ENCODE measurements around a stretch of chr10.

DNA sequence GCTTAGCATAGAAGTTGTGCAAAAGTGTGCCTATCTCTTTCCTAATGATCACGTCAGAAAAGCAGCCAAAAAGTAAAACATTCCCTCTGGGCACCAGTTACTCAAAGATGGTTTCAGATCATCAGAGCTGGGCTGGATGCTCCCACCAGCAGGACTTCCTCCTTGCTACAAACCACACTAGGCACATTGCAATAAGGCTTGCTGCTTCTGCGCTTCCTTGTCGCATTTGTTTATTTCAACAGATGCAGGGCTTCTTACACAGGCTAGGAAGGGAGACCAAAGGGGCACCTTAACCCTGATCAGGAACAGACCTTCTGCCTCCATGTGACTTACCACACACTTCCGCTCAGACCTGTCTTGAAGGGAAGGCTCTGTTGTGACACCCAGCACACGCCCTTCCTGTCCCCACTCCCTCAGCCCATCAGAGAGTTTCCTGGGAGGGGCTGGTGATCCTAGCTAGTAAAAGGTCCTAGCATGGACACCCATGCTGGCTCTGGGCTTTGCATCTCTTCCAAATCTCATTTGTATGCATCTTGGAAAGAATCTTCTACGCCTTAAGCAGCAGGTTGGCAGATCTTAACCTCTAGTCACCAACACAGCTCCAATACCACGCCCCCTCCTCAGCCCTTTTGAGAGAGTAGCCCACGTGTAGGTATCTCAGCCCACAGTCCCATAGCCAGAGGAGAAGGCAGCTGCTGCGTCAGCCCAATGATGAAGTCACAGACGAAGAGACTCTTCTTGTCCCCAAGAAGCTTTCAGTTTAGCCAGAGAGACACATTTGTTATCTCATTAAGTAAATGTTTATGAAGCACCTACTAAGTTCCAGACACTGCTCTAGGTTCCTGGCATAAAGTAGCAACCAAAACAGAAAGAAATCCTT lies 47.1 kb upstream of the SVIL start:
- PRO-cap, result no peak
- RAMPAGE, long total RNA, result no peak

GRCh38 chr10:29740696-29741335 lies 106.0 kb upstream of the SVIL start:
- PRO-cap, result no peak
- RAMPAGE, long total RNA, result no peak

- PRO-cap, result no peak
- RAMPAGE, long total RNA, result no peak
Measured at GRCh38 chr10:29811669-29812577, 177.2 kb upstream of the SVIL start.

DNA sequence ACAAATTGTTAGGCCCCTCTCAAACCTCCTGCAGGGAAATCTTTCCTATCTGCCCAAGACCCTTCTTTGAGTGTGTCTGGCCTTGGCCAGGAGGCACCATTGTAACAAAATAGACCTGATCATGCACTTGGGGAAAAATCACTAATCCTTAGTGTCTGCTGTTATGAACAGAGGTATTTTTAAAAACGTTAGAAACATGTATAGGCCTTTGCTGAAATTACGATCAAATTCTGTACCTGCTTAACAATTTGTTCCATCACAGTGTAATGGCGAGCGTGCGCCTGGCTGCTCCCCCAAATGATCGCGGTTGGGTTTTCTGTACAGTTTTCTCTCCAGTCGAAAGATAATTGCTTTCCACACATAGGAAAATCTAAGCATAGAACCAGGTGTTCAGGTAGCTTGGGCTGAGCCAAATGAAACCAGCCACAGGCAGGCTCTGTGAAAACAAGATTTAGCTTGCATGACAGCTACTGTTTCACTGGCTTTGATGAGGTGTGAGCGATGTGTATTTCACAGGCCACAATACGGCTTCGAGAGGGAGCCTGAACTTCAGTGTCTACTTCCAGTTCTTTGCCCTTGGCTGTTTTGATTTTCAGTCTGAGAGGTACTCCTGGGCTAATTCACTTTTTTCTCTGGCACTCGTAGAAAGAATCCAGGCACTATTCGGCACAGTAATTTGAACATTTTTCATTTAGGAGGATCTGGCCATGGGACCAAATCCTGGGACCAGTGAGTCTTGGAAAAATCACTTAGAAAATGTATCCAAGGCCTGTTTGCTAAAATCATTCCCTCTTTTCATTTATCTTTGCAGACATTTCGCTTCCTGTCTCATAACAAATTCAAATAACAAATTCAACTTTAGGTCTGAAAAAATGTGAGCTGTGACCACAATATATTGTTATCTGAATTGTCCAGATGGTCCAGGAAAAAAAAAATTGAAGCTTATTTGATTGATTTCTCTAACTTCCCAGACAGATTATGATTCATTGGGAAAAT lies 110.5 kb downstream of the JCAD start:
- PRO-cap, result no peak
- RAMPAGE, long total RNA, result no peak

DNA sequence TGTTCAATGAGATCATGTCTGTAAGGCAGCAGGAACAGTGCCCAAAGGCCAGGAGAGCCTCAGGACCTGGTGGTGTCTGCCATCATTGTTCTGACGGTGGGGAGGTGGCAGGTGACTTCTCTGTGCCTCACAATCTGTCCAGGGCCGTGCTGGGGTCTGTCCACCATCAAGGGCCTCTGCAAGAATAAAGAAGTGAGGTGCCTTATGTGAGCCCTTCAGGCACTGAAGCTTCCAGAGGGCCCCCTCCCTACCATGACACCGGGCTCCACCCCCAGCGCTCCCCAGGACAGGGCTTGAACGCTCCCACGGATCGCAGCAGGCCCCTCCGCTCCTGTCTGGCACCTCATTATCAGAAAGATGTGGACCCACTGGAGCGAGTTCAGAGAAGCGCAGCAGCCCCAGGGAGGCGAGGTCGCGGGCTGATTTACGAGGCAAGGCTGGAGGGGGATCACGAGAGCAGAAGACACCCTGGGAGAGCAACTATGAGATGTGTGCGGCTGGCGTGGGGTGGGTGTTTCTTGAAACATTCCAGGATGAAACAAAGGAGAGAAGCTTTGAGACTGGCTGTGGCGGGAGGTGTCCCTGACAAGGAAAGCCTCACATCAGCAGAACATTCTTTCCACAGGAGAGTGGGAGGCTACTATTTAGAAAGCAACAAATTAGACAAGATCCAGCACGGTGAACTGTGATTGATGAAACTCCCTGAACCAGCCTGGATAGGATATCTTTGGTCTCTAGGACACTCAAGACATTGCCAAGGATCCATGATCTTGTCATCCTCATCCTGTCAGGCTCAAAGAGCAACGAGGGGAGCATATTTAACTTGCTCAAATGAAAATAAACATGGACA lies 66.1 kb downstream of the JCAD start:
- PRO-cap, result no peak
- RAMPAGE, long total RNA, result no peak

- PRO-cap, result no peak
- RAMPAGE, long total RNA, result no peak
Measured at GRCh38 chr10:30359548-30360198, 10.6 kb upstream of the MTPAP start.

- PRO-cap, result bidirectional peak, plus-strand start at chr10:30423497, minus-strand start at chr10:30423313
- RAMPAGE, long total RNA, result no peak
Measured at GRCh38 chr10:30422845-30423753, 10.9 kb upstream of the MAP3K8 start.

- PRO-cap, result no peak
- RAMPAGE, long total RNA, result no peak
Measured at GRCh38 chr10:30442668-30443255, 8.8 kb downstream of the MAP3K8 start.

DNA sequence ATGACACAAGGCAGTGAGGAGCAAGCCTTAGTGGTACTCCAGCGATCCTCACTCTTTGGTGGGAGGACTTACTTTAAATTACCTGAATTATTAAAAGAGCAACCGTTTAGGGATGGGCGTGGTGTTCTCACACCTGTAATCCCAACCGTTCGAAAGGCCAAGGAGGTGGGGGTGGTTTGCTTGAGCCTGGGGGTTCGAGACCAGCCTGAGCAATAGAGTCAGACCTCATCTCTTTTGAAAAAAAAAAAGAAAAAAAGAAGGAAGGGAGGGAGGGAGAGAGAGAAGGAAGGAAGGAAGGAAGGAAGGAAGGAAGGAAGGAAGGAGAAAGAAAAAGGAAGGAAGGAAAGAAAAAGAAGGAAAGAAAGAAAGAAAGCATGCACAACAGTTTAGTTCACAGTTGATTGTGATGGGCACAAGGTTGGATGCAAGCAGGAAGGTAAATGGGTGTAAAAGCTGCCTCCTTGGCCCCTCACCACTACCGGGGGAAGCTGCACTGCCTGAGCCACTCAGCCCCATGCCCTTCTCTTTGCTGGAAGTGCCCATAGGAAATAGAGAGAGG lies 19.7 kb downstream of the MAP3K8 start:
- PRO-cap, result no peak
- RAMPAGE, long total RNA, result no peak

- PRO-cap, result no peak
- RAMPAGE, long total RNA, result no peak
Measured at GRCh38 chr10:30454232-30455518, 20.7 kb downstream of the MAP3K8 start.

- PRO-cap, result unidirectional peak, plus-strand start at chr10:30597348
- RAMPAGE, long total RNA, result no peak
Measured at GRCh38 chr10:30597046-30597553, 32.5 kb downstream of the LYZL2 start.

- PRO-cap, result no peak
- RAMPAGE, long total RNA, result no peak
Measured at GRCh38 chr10:30611824-30612374, 17.7 kb downstream of the LYZL2 start.

- PRO-cap, result no peak
- RAMPAGE, long total RNA, result no peak
Measured at GRCh38 chr10:30818669-30819392, 189.3 kb upstream of the LYZL2 start.

- PRO-cap, result no peak
- RAMPAGE, long total RNA, result no peak
Measured at GRCh38 chr10:30901862-30902578, 129.6 kb downstream of the ZNF438 start.

GRCh38 chr10:30999334-30999923 lies 32.2 kb downstream of the ZNF438 start:
- PRO-cap, result no peak
- RAMPAGE, long total RNA, result no peak

DNA sequence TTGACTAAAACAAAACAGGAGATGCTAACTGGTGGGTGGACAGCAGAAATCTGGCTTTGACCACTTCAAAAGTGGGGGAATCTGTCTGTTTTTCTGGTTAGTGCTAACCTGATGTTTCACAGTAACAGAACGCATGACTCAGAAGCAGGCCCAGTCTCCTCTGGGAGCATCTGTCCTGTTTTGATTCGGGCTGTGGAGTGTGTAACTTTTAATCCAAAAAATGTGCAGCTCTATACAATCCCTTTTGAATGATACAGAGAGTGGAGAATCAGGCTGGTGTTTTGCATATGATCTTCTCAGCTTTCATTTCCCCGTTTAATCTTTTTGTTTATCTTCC lies 32.7 kb upstream of the ZNF438 start:
- PRO-cap, result no peak
- RAMPAGE, long total RNA, result no peak

DNA sequence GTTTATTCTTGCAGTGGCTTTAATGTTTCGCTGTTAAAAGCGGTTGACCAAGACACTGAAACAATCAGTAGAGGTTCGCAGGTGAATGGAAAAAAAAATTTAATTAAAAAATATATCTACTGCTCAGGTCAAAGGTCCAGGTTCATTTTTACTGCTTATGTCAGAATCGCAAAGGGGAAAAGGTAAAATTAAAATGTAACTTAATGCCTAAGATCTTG lies 103.1 kb upstream of the ZNF438 start:
- PRO-cap, result bidirectional peak, plus-strand start at position 98 of the sequence, minus-strand start outside the sequence
- RAMPAGE, long total RNA, result no peak

DNA sequence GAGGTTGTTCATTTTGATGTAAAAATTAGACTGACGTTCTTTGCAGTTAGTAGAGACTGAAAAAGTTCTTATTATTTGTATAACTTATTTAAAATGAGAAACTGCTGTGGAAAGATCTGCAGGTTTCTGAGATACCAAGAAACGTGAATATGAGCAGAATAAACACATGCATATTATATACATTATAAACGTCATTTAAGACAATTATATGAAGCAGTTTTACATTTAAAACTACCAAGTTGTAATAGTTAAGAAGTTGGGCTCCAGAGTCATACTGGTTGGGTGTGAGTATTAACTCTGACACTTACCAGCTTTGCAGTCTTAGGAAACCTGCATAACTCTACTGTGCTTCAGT lies 57.3 kb downstream of the ZEB1 start:
- PRO-cap, result no peak
- RAMPAGE, long total RNA, result no peak

- PRO-cap, result bidirectional peak, plus-strand start at chr10:31755270, minus-strand start at chr10:31755087
- RAMPAGE, long total RNA, result no peak
Measured at GRCh38 chr10:31754672-31755808, 173.6 kb downstream of the ARHGAP12 start.

DNA sequence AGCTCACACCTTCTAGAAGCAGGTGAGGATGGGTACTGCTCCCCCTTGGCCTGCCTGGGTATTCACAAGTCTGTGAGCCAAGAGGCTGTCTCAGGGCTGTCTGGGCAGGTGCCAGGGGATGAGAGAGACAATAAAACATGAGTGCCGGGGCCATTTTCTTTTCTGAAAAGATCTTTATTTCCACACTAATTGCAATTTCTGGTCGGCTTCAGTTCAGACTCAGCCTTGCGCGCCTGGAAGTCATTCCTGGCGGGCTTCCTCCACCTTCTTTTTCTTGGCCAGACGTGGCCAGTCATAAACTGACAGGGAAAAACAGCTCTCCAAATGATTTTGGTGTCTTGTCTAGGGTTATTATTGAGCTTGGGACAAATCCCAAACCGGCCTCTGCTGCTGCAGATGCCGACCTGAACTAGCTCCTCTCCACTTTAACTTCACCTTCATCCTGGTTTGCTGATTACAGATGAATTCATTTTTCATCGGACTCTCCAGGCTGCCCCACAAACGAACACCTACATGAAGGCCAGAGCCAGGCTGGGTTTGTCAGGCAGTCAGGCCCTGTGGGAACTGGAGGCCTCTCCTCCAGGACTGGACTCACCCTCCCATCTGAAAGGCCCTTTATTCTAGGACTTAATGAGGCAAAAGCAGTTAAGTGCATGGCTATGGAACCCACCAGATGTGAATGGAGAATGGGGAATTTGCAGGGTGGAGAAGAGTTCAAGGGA lies 171.0 kb downstream of the ARHGAP12 start:
- PRO-cap, result no peak
- RAMPAGE, long total RNA, result no peak

All from GM23338 (cell line).